Fibroblast of villous mesenchyme (primary cell): ENCODE measurements around the genes RFC5 and CCDC60.

- CAGE, long polyA plus RNA, result no peak
Measured at GRCh38 chr12:117439439-117440225, 78.2 kb upstream of the NOS1 start.

DNA sequence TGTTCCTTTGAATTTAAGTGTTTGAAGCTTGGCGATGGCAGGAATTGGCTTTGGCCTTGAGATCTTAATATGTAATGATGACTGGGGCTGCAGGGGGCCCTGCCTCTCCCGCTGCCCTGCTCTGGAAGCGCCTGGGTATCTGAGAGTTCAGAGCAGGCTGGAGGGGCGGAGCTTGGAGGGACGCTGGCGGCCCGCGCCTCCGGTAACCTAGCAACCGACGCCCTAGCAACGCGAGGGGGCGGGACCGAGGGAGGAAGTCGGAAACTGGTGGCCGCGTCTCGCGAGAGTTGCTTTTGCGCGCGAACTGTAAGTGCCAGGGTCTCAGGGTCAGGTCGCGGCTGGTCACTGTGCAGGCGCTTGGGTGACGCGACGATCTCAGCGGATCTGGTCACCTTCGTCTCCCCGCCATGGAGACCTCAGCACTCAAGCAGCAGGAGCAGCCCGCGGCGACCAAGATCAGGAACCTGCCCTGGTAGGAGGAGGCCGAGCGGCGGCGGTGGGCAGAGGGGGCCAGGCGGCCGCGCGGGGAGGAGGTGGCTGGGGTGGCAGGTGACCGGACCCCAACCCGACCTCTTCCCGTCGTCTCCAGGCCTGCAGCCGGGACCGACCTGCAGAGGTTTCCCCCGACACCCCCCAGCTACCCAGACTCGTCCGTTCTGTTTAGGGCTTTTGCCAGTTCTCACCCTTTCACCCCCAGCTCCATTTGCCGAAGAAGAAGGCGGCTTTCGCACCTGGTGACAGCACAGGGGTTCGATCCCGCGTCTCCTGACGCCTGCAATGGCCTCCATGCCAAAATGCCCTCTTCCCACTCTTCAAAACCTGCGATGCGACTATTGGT lies at the start of gene RFC5:
Gene RFC5 (plus strand): TSS at position 283 of the 838 bp plus-strand sequence.
- CAGE, long polyA plus RNA, result start-site peak on the plus strand centred at position 314 of the sequence, 63 bp wide, 152 and 97 reads in 2 replicates

GRCh38 chr12:118358897-118359449 lies 13.7 kb downstream of the TAOK3 start:
- CAGE, long polyA plus RNA, result no peak

GRCh38 chr12:118377725-118378268 lies 1.4 kb downstream of the SUDS3 start:
- CAGE, long polyA plus RNA, result no peak

DNA sequence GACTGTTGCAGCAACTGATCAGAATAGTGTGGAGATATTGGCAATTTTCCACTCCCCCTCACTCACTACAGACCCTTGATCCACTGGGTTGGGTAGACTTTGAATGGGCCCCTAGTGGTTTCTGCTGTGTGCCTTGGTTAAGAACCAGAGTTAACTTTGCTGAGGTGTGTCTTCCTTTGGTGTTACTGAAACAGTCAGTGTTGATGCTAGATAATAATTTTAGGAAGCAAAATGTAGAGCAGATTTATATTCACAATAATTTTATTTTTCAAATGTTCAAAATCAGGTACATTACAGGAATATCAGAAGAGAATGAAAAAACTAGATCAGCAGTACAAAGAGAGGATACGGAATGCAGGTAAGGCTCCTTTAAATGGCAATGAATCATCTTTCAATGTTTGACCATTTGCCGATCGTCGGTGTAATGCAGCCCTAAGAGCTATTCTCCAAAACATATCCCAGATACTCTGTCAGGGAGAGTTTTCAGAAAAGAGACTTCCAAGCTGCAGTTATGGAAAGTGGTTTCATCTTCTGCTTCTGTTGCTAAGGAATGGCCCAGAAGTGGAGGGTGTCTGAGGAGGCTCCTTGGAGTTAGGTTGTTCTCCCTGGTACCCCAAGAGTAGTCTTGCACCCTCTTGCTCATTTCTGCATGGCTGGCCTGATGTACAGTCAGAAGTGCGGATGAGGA lies 9.6 kb downstream of the SUDS3 start:
- CAGE, long polyA plus RNA, result no peak

GRCh38 chr12:118399583-118400150 lies 23.3 kb downstream of the SUDS3 start:
- CAGE, long polyA plus RNA, result no peak

DNA sequence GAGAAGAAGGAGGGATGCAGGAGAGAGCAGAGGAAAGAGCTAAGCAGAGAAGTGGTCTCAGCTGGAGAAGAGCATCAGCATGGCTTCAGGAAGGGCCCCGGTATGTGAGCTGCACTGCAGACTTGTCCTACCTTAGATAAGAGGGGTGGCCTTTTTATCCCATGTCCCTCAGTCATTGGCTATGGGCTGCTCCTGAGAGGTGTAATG lies 103.2 kb downstream of the SUDS3 start:
- CAGE, long polyA plus RNA, result no peak

DNA sequence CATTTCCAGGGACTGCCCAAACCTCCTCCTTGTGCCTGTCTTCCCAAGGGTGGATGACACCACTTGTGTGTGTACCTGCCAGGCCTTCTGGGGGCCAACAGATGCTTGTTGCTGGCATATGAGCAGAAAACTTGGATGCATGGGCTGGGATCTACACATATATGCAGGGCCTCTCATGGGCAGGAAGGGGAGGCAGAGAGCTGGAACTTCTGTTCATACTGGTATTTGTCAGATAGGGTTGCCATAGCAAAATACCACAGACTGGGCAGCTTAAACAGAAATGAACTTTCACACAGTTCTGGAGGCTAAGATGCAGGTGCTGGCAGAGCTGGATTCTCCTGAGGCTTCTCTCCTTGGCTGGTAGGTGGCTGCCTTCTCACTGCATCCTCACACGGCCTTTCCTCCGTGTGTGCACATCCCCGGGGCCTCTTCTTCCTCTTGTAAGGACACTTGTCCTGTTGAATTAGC lies 121.8 kb downstream of the SUDS3 start:
- CAGE, long polyA plus RNA, result no peak

DNA sequence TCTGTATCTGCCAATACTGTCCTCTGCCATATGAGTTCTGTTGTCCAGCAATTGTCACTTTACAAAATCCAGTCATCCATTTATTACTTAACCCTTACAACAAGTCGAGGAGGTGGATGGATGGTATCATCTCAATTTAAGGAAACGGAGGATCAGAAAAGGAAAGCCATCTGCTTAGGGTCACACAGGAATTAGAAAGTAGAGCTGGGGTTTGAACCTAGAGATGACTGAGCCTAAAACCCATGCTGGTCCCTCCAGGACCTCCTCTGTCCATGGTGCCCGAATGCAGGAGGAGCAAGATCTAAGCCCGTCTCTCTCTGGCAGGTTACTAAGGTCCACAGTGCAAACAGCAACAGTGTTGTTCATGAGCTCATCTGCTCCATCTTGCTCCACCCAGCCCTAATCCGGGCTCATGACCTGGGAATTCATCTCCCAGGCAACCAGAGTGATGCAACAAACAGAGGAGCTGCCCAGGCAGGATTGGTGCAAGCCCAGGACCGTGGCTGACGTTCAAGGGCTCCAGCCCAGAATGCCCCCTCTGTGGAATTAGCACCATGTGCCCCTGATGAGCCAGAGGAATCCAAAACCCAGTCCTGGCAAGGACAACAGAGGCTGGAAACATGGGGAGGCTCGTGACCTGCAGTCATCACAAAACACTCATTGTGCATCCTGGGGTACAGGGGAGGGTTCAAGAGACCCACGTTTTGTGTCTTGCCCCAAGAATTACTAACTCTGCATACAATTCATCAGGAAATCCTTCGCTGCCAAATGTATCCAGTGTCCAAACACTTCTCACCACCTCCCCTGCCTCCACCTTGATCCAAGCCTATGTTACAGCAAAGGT lies 29.9 kb downstream of the HSPB8 start:
- CAGE, long polyA plus RNA, result no peak

DNA sequence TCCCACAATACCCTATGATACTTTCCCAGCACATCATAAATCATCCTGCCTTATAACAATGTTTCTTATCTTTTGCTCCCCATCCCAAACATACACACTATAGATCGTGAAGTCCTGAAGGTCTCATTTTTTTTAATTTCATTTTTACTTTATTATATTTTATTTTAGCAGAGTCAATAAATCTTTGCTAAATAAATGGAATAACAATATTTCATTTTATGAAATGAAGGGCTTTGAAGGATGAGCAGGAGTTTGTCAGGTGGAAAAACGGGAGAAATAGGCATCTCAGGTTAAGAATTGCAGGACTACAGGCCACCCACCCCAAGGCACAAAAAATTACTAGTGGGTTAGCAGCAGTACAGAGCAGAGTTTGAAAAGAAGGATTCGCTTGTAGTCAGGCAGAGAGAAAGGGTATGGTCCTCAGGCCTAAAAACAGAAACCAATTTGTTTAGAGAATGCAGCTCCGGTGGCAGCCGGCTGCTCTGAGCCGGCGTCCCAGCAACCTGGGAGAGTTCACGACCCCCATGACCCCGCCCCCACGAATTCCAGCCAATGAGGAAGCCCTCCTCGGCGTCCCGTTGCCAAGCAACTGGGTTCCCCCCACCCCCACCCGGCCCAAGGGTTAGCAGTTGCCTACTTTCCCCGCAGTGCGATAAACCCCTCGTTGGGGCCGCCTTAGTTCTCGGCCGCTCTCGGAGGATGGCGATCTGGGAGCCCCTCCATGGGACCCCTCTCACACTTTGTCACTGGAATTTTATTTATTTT lies at the start of gene CCDC60:
Gene CCDC60 (plus strand): TSS at position 645 of the 765 bp plus-strand sequence.
- CAGE, long polyA plus RNA, result no peak

GRCh38 chr12:119397204-119397421 lies 62.6 kb downstream of the CCDC60 start:
- CAGE, long polyA plus RNA, result no peak

DNA sequence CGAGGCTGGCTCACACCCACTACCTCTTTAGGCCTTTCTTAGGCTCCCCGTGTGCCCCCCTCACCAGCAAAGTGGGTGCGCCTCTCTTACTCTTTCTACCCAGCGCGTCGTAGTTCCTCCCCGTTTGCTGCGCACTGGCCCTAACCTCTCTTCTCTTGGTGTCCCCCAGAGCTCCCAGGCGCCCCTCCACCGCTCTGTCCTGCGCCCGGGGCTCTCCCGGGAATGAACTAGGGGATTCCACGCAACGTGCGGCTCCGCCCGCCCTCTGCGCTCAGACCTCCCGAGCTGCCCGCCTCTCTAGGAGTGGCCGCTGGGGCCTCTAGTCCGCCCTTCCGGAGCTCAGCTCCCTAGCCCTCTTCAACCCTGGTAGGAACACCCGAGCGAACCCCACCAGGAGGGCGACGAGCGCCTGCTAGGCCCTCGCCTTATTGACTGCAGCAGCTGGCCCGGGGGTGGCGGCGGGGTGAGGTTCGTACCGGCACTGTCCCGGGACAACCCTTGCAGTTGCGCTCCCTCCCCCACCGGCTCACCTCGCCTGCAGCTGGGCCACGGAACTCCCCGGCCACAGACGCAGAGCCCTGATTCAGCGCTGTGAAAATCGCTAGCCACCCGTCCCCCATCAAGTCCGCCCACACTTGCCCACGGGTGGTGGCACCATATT lies 1.3 kb downstream of the TMEM233 start:
- CAGE, long polyA plus RNA, result no peak

DNA sequence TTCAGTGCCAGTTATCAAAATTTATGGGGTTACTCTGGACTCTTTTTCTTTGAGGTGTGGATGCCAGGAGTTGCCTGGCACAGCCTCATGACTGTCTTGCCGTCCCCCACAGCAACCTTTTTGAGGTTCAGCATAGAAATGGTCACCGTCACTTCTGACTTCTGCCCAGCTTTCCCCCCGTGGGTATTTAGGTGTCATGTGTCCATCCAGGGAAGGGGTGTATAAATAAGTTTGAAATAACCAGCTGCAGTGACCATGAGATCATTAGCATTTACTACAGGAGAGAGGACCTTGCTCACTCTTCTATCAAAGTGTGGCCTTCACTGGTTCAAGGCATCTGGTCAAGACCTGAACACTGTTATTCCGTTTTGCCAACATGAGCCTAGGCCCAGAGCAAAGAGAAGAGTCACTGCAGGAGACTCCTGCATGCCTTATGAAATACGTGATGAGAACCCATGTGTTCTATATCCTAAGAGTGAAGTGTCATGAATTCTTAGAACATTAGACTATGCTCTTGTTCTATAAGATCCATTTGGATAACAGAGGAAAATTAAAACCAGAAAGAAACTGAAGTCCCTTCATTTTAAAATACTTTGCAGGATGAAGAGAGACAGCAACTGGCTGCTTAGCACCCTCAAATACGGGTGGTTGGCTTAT lies 22.4 kb downstream of the TMEM233 start:
- CAGE, long polyA plus RNA, result no peak

- CAGE, long polyA plus RNA, result no peak
Measured at GRCh38 chr12:119660047-119660473, 7.9 kb upstream of the PRKAB1 start.

DNA sequence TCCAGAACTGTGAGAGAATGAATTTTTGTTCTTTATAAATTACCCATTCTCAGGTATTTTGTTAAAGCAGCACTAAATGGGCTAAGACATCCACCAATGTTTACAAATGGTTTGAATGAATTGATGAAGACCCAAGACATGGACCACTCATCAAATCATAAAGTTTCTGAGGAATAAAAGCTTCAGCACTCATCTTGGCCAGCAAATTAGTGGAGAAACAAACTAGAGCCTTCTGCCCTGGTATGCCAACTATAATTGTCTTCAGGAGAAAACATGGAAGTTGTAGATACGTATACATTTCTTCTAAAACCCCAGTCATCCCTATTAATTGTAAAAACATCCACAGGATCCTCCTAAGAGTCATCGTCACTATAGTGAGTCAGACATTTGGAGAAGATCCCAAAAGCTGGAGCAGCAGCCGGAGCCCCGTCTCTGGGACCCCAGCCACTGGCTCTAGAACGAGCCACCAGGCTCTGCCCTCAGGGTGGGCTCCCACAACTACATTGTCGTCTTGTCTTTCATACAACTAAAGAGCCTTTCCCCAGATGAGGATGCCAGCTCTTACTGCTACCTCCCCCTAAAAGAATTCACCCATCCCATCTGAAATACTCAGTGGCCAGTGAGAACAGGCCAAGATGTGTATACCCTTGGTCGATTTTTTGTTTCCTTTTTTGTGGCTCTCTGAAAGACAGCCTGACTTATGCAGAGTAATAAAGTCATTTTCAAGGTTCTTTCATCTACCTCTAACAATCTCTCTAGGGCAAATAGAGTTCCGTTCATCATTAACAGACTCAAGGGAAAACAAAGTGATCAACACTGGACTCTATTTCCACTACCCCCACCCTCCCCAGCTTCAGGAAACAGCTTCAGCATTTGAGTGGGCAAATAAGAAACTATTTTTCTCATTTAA lies 15.6 kb downstream of the PRKAB1 start:
- CAGE, long polyA plus RNA, result no peak

- CAGE, long polyA plus RNA, result no peak
Measured at GRCh38 chr12:119725501-119725940, 57.6 kb downstream of the PRKAB1 start.

DNA sequence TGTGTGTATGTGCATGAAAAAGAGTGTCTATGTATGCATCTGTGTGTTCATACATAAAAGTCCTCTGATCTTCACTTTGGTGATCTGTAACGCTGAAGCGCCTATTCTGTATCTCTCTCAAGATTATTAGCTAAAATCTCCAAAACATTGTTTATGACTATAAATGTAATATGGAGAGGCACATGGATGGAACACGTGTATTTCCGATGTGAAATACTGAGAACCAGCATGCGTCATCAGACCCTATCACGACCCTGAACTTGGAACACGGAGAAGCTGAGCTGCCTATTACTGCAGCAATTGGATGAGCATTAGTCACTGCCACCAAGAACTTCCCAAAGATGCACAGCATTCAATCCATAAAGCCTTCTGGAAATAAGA lies 61.9 kb downstream of the PRKAB1 start:
- CAGE, long polyA plus RNA, result no peak

GRCh38 chr12:119803183-119803823 lies 73.8 kb downstream of the CIT start:
- CAGE, long polyA plus RNA, result no peak

DNA sequence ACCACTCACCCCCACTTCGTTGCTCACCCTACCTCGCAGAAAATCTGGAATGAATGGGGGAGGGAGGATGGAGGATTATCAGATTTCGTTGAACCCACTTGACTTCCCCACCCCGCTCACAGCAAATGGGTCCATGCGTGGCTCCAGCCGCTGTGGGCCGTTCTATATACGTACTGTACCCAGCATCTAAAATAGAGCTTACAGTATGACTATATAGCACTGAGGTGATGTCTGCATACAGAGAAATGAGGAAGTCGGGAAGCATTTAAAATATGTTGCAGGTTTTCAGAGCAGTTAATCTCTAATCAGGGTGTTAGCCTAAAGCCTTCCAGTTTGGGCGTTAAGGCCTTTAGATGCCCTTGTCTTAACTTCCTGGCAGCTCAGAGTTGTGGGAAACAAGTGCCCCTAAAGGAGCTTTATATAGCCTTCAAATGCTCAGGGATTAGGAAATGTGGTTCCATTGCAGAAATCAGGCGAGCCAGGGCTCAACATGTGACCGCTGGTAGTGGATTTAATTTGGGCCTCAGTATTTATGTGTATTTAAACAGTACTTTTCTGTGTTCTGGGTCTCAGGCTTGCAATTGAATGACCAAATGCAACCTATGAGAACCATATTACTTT lies 1.4 kb downstream of the BICDL1 start:
- CAGE, long polyA plus RNA, result no peak

DNA sequence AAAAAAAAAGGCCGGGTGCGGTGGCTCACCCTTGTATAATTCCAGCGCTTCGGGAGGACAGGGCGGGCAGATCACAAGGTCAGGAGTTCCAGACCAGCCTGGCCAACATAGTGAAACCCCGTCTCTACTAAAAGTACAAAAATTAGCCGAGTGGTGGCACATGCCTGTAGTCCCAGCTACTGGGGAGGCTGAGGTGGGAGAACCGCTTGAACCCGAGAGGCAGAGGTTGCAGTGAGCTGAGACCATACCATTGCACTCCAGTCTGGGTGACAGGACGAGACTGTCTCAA lies 1.1 kb upstream of the GCN1 start:
- CAGE, long polyA plus RNA, result no peak